SK-N-SH (cell line): Measurements from ENCODE around the gene TDP1.

DNA sequence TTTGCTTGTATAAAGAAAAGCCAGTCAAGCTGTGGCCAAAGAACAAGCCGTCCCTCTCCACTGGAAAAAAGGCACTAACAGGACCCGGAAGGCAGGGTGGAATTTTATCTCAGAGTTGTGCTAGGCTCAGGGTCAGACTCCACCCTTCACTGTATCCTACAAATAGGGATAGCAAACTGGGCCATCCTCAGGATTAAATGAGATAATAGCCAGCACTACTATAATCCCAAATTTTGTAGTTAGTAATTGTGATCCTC lies 4.2 kb downstream of the PTPN21 start:
- RRBS = no CpG with 5 or more reads among the region's 2 CpGs
CAGE:
- cytosol, long polyA plus RNA = no peak
- long polyA plus RNA = no peak
- nucleus, long polyA plus RNA = no peak

- RRBS = no CpG with 5 or more reads among the region's 7 CpGs
CAGE:
- cytosol, long polyA plus RNA = no peak
- long polyA plus RNA = no peak
- nucleus, long polyA plus RNA = no peak
Measured at GRCh38 chr14:88565304-88565872, 2.6 kb downstream of the ZC3H14 start.

DNA sequence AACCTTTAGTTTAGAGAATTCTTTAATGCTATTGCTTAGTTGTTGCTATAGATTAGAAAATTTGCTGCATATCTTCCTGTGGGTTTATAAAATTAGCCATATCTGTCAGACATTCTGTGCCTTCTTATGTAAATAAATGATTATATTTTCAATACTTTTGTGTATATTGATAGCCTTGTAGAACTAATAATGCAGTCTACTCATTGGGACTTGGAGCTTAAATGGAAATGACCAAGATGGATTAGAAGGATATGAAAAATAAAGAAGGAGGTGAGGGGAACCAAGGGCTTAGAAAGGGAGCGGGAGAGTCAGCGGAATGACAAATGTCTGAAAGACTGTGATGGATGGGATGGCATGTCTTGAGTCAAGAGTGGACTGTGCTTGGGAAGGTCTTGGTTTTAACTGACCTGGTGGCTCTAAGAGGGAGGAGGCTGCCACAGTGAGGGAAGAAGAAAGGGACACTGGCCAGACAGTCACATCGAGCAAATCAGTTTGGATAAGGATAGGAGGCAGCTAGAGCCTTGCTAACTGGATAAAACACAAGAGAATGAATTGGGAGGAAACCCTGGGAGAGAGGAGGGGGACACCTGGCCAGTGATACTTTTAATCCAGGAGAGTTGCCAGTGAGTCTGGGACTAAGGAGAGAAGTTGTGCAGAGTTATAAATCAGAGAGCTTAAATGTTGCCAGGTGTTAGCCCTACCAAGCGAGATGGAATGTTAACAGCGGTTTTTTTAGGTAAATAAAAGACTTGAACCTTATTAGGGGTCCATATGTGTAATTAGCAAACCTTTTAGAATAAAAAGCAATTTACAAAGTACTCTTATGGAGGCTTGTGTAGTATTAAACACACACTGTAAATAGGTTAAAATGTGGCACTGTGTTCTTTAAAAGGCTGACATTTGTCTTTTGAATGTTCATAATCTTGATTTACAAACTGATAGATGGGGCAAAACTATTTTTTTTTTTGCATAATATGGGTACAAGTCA lies 9.6 kb downstream of the TTC8 start:
- RRBS = no CpG with 5 or more reads among the region's 5 CpGs
CAGE:
- cytosol, long polyA plus RNA = no peak
- long polyA plus RNA = no peak
- nucleus, long polyA plus RNA = start-site peak on the plus strand centred at position 620 of the sequence, 231 bp wide, 17 and 19 reads in 2 replicates

DNA sequence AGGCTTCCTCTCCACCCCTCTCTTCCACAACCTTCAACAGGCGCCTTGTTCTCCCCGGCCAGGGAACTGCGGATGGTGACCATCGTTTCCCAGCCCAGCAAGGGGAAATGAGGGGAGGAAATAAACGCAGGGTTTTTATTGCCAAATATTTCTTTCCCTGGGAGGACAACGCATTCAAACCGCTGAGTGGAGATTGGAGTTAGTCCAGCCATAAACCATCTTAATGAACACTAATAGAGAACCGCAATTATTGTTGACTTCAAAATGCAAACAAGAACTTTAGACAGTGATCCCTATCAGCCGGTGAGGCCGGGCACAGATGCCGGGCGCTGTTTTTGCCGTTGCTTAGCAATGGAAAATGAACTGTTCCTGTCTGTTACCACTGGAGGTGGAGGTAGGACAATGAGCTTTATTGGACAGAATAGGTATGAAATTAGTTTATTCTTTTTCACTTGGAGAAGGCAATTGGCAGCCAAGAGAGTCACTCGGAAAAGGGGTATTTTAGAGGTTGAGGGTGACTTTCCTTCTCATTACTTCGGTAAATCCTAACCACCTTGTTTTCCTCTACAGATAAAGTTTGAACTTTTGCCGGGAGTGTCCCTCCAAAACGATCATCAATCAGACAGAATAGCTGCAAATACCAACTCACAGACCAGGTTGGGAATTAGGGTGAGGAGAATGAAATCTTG lies 216.8 kb downstream of the TTC8 start:
- RRBS = no CpG with 5 or more reads among the region's 17 CpGs
CAGE:
- cytosol, long polyA plus RNA = no peak
- long polyA plus RNA = no peak
- nucleus, long polyA plus RNA = no peak

DNA sequence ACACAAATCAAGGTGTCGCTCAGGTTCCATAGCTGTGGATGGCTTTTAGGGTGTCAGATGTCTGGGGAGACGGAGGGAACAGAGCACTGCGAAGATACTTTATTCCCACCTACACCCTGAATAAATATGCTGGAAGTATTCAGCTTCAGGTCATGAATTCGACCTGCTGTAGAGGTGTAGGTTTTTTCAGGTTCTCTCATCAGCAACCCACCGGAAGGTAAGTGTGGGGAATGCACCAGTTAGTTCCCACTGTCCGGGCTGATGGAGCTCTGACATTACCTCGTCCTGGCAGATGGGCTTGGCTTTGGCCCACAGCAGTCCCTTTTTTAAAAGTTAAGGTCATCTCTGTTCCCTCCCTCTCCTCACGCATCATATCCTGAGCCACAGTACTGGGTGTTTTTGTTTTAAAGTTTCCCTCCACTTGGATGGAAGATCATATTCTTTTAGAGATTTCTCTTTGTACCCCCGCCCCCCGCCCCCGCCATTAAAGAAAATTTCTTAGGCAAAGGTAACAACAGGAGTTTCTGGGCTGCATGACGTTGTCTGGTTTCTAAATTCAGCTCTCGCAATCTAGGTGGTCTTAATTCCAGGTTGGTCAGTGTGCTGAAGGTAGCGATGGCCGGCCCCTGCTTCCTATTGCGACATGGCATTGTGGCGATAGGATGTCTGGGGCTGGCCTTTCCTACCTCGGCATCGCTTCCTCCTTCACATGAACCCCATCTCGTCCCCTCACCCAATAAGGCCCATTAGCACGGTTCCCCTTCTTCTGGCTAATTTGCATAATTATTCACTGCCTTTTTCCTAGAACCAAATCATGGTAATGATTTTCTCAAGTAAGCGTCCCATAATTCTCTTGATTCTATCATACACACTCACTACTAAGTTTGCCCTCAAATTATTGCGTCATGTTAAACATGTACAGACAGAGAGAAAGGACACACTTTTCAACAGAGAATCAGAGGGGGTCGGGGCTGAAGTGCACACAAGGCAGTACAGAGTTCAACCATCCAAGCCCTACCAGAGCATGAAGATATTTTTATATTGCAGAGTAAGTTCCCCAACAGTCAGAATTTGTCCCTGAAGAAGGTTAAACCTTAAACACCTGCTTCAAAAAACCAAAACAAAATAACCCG lies 256.9 kb downstream of the FOXN3 start:
- RRBS = no CpG with 5 or more reads among the region's 25 CpGs
CAGE:
- cytosol, long polyA plus RNA = no peak
- long polyA plus RNA = no peak
- nucleus, long polyA plus RNA = no peak

- RRBS = no CpG with 5 or more reads among the region's 4 CpGs
CAGE:
- cytosol, long polyA plus RNA = no peak
- long polyA plus RNA = no peak
- nucleus, long polyA plus RNA = no peak
Measured at GRCh38 chr14:89258893-89259278, 158.1 kb downstream of the FOXN3 start.

- RRBS = no CpG with 5 or more reads among the region's 16 CpGs
CAGE:
- cytosol, long polyA plus RNA = no peak
- long polyA plus RNA = no peak
- nucleus, long polyA plus RNA = no peak
Measured at GRCh38 chr14:89314643-89316057, 101.9 kb downstream of the FOXN3 start.

DNA sequence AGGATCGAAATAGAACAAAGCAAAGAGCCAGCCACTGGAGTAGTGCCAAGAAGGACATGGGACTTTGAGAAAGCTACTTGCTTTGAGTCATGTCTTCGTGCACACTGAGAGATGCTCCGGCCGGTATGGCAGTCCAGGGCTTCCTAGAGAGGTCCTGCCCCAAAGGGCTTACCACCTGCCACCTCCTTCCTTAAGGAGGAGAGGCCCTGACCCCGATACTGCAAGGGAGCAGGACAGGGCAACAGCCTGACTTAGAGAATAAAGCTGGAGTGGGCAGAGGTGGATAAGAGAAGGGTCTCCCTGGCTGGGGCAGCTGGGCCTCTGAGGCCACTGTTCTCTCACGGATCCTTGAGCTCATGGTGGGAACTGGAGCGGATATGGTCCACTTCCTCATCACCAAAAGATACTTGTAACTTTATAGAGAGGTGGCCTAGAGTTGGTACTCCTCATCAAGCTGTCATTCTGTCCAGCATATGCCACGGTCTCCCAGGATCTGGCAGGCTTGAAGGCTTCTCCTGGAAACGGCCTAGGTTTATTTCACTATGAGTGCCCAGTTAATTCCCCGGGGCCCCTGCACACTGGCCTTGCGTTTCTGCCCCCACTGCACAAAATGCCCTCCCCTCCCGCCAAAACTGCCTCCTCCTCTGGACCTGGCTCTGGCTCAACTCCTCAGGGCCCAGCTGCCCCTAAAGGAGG lies 57.3 kb downstream of the FOXN3 start:
- RRBS = no CpG with 5 or more reads among the region's 12 CpGs
CAGE:
- cytosol, long polyA plus RNA = no peak
- long polyA plus RNA = no peak
- nucleus, long polyA plus RNA = no peak

GRCh38 chr14:89364266-89365336 lies 52.4 kb downstream of the FOXN3 start:
- RRBS = no CpG with 5 or more reads among the region's 15 CpGs
CAGE:
- cytosol, long polyA plus RNA = no peak
- long polyA plus RNA = no peak
- nucleus, long polyA plus RNA = no peak

- RRBS = 2% methylated on average over 31 of the region's 71 CpGs
CAGE:
- cytosol, long polyA plus RNA = no peak
- long polyA plus RNA = no peak
- nucleus, long polyA plus RNA = no peak
Measured at GRCh38 chr14:89416022-89416829, 807 bp downstream of the FOXN3 start.

DNA sequence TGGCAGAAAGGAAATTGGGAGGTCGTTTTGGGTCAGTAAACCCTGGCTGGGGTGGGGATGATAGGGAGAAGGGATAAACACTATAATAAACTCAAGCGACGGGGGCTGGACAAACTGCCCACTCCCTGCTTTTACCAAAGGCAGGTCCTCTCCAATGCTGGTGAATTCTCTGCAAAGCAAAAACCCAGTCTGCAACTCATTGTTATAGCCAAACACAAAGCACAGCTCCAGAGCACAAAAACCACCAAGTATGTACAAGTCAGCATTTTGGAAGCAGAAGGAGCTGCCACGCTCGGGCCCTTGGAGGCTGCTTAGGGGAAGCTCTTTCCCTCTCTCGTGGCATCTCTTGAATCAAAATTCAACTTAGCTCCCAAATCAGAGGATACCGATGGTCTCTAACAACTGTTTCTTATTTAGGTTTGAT lies 158.3 kb upstream of the FOXN3 start:
- RRBS = no CpG with 5 or more reads among the region's 7 CpGs
CAGE:
- cytosol, long polyA plus RNA = no peak
- long polyA plus RNA = no peak
- nucleus, long polyA plus RNA = no peak

GRCh38 chr14:89614148-89614949 lies 197.3 kb upstream of the FOXN3 start:
- RRBS = no CpG with 5 or more reads among the region's 5 CpGs
CAGE:
- cytosol, long polyA plus RNA = no peak
- long polyA plus RNA = no peak
- nucleus, long polyA plus RNA = no peak

DNA sequence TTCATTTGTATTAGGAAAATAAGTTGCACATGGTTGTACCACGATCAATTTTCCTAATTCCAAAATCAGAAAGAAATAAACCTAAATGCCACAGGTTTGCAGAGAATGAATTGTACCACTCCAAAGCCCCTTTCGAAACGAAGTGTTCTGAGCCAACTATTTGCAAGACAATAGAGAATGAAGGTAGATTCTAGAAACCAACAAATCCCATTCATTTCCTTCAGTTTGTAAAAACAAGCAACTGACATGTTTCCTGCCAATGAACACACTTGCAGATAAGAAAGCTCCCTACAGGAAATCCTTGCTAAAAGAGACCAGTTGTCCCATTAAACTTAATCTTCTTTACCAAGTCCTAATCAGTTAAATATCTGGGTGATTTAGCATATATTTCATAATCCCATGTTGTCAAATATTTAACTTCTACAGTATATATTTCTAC lies 198.4 kb upstream of the FOXN3 start:
- RRBS = no CpG with 5 or more reads among the region's 3 CpGs
CAGE:
- cytosol, long polyA plus RNA = no peak
- long polyA plus RNA = no peak
- nucleus, long polyA plus RNA = no peak

DNA sequence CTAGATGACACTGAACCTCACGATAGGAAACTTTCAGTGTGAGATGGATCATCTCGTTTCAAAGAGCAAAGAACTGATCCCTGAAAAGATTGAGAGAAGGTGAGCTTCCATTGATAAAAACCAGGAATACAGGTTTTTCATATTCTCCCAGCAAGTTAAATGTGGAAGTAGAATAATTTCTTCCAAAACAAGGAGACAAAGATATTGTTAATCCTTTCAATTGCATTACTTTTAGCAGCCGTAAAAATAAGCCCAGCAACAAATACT lies 212.0 kb upstream of the FOXN3 start:
- RRBS = no CpG with 5 or more reads among the region's 3 CpGs
CAGE:
- cytosol, long polyA plus RNA = no peak
- long polyA plus RNA = no peak
- nucleus, long polyA plus RNA = no peak

DNA sequence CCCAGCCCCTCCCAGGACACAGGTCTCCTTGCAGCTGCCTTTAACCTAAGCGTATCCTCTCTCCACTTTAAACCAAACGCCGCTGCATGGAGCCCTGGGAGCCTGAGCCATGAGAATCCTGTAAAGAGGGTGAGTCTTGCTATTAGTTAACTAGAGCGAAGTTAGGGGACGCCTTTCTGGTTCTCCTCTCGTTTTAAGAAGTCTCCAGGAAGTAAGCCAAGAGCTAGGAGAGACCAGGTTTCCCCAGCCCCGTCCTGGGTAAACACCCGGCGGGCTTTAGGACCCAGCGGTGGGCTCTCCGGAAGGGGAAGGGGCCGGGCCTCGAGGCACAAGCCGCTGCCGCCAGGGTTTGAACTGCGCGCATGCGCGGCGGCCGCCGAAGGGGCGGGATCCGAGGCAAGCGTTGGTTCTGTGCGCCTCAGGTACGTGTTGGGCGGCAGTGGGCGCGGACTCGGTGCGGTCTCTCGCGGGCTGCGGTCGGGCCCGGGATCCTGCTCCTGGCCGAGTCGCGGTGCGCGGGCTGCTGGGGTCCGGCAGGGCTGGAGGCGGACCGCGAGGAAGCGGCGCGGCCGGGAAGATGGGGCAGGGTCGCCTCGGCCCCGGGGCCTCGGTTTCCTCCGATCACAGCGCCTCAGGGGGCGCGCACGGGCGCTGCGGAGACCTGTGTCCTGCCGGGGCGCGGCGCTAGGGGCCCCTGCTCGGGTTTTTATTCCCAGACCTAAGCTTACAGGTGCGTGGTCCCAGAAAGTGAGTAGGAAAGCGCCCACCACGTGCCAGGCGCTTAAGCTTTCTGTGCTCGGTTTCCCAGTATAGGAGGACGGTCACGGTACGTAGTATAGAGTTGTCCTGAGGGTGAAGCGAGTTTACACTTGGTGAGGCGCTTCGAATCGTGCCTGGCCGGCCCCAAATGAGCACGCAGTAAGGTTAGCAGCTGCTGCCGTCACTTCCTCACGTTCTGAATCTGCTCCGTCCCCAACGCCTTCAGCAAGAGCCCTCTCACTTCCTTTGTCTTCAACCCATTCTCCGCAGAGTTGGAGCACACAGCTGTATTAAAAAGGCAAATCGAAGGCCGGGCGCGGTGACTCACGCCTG lies at the start of gene TDP1:
TSS of gene TDP1 (plus strand) at position 379 of the 1,092 bp plus-strand sequence.
- RRBS = 1% methylated on average over 24 of the region's 90 CpGs
CAGE:
- cytosol, long polyA plus RNA = start-site peak on the plus strand centred at position 386 of the sequence, 58 bp wide, 207 and 158 reads in 2 replicates
- long polyA plus RNA = start-site peak on the plus strand centred at position 392 of the sequence, 29 bp wide, 185 and 134 reads in 2 replicates
- nucleus, long polyA plus RNA = start-site peak on the plus strand centred at position 405 of the sequence, 23 bp wide, 41 and 91 reads in 2 replicates

DNA sequence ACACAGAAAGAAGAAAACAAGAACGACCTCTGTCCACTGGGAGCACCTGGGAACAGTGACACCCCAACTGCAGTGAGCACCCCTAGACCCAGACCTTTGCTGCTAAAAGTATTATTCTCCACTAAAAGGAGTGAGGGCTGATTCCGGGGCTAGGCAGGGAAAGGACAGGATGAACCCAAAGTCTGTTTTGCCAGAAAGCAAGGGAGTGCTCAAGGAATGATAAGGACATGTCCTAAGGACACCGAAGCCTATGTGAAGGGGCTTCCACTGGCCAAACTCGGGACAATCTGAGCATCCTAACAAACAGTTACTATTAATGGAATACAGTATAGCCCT lies 18.1 kb downstream of the PSMC1 start:
- RRBS = no CpG with 5 or more reads among the region's 4 CpGs
CAGE:
- cytosol, long polyA plus RNA = no peak
- long polyA plus RNA = no peak
- nucleus, long polyA plus RNA = no peak

- RRBS = no CpG with 5 or more reads among the region's 18 CpGs
CAGE:
- cytosol, long polyA plus RNA = no peak
- long polyA plus RNA = no peak
- nucleus, long polyA plus RNA = no peak
Measured at GRCh38 chr14:90381954-90382600, 14.8 kb upstream of the CALM1 start.

DNA sequence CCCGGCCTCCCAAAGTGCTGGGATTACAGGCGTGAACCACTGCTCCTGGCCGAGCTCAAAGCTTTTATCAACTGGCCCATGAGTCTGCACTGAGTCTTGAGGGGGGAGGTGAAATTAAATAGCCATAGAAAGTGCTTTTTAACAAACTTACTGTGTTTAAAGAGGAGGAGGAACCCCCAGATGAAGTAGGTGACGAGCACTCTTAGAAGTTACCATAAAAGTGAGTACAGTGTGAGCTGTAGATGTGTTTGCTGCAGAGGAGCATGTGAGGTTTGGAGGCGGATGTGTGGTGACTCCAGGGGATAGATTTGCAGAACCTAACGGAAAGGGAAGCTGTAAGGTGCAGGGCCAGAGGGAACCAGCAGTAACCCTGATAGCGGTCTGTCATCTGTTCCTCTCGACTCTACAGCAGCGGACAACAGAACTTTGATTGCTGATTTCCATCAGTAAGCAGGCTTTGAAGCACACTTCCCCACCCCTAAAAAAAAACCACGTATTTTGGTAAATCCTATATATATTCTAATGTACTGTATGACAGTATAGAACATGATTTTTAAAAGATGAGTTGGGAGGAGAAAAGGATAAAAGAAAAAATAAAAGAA lies 5.2 kb downstream of the CALM1 start:
- RRBS = no CpG with 5 or more reads among the region's 10 CpGs
CAGE:
- cytosol, long polyA plus RNA = no peak
- long polyA plus RNA = no peak
- nucleus, long polyA plus RNA = no peak

GRCh38 chr14:90536535-90537315 lies 139.9 kb downstream of the CALM1 start:
- RRBS = no CpG with 5 or more reads among the region's 25 CpGs
CAGE:
- cytosol, long polyA plus RNA = no peak
- long polyA plus RNA = no peak
- nucleus, long polyA plus RNA = no peak

GRCh38 chr14:90613332-90614096 lies 202.7 kb downstream of the TTC7B start:
- RRBS = no CpG with 5 or more reads among the region's 10 CpGs
CAGE:
- cytosol, long polyA plus RNA = no peak
- long polyA plus RNA = no peak
- nucleus, long polyA plus RNA = no peak